M059J (cell line): Measurements from ENCODE around the genes C4orf54, NFKB1 and GSTCD.

DNA sequence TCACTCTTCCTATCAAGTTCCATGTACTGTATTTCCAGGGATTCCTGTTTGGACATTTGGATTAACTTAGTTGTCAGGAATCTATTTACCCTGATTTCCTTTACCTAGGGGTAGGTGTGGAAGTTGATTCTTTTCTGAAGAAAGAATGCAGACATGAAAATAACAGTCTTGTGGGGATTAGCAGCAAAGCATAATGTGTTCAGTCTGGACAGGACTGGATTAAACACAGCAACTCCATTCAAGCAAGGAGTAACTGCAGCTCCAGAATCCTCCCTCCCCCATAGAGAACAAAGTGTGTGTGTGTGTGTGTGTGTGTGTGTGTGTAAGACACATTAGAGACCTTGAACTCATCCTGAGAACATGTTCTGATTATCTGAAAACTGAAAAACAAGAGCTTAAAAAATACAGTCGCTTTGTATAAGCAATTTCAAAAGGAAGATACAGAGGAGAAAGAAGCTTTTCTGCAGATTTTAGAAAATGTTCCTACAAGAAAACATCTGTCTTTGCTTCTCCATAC, 9.3 kb downstream of the C4orf54 start:
- RAMPAGE, long total RNA, result no peak

DNA sequence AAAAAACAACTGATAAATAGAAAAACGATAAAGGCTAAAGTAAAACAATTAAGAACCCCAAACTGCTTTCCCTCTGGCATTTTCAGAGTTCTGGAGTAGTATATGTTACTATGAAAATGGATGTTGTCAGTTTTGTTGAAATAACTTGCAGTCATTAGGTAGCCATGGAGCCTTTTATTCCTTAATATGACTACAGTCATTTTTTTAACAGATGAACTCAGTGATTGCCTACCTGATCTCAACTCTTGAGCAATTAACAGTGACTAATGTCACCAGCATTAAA, at the start of gene C4orf54:
Gene C4orf54, minus strand, starts transcription at position 149 of the 283 bp plus-strand sequence.
- RAMPAGE, long total RNA, result no peak

DNA sequence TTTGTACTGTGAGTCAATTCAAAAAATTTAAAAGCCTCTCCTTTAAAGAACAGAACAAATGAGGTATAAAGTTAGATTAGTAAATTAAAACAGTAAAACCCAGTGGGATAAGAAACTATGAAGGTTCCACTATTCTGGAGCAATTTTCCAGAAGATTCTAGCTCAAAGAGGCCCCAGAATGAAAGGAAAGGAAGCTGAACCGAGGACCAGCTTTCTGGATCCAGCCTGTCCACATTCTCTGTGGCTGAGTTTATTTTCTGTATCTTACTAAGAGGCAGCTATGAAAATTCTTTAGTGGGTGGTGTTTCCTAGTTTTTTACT, 11.8 kb downstream of the DAPP1 start:
- RAMPAGE, long total RNA, result no peak

DNA sequence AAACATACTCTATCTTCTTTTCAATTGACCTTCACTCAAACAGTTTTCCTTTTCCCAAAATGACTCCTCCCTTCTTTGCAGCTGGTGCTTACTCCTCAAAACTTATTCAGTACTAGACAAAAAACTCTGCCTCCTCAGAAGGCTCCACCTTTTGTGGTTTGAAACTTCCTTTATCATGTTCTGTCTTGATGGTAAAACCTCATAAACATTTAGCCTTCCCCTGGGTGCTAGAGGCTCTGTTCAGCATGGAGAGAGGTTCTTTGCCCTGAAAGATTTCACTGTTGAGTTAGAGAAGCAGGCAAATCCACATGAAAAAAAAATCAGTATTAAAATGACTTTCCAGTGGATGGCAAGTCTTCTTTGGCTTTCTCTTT, 59.1 kb downstream of the EMCN start:
- RAMPAGE, long total RNA, result no peak

DNA sequence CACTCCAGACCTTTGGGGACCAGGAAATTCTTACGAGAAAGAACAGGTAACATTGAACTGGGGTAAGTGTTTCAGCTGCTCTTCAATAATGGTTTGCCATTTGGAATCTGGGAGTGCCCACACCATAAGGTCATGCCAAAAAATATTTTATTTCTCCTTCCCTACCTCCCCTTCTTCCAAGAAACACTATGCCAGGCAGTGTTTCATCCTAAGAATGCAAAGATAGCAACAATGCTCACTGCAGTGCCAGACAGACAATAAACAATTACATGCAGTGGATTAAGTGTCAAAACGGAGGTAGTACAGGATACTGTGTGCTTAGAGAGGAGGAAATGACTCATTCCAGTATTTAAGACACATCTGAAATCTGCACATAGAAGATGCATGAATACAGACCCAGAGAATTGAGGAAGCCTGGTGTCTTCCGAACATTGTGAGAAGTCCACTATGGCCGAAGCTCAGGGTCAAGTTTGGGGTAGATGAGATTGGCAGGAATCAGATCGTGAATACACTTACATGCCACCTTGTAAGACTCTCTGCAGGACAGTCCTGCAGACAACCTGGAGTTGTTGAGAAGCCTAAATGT, 326.4 kb downstream of the PPP3CA start:
- RAMPAGE, long total RNA, result no peak

- RAMPAGE, long total RNA, result no peak
Measured at GRCh38 chr4:101224902-101225258, 122.4 kb downstream of the PPP3CA start.

- RAMPAGE, long total RNA, result no peak
Measured at GRCh38 chr4:101275175-101275595, 72.1 kb downstream of the PPP3CA start.

DNA sequence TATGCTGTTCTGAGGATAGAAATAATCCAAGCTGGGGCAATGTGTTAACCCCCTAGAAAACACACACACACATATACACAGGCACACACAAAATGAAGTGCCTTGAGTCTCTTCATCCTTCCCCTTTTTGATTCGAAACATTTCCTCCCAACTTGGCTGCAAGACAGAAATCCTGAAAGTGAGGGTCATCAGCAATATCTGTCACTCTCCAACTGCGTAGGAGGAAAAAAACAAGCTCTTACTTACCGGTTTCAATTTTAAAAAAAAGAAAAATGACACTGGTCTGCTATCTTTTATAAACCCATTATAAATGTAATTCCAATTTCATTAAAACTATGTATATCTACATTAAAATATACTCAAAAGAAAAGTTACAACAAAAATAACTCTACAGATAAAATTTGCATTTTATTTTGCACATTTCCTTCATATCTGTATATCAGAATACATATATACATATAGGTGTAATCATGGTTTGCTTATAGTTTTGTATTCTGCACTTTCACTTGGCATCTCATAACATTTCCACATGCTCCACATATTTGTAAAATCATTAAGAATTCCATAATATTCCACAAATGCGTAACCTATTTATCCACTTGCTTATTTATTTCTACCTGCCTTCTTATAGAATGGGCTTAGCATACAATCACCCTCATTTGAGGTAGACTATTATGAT, 58.4 kb downstream of the PPP3CA start:
- RAMPAGE, long total RNA, result no peak

DNA sequence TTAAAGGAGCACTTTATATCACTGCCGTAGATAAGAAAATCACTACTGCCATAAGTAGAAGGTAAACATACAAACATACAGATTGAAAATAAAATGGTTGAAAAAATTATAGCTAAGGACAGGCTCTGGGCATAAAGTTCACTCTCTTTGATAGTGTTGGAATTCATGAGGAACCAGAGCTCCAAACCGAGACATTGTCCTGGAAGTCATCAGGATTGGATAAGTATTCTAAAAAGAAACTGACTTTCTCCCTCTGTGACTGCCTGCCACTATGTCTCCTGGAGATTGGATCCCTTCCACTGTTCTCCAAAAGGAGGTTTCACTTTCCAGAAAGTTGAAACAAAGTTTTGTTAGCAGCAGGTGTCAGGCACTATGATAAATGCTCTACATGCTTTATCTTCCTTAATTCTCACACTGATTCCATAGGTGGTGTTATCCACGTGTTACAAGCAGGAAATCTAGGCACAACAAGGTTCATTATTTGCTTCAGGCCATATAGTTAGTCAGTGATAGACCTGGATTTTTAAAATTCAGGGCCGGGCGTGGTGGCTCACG, 16.8 kb downstream of the BANK1 start:
- RAMPAGE, long total RNA, result no peak

DNA sequence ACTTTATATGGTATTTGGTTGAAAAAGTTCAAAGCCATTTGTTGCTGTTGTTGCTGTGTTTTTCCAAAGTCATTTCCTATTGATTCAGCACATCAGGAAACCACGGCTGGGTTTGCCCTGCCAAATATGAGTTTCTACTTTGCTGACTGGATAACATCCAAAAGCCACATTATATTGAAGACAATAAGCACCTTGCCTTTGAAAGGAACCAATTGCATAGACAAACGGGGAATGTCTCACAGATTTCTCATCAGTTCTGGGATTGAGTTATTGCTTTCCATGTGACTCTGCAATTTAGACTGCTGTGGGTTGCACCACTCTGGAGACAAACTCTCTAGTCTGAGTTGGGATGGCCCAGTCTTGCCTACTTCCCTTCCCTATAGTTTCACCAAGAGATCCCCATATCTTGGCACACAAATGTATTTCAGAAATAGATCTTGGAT, 206.1 kb downstream of the SLC39A8 start:
- RAMPAGE, long total RNA, result no peak

DNA sequence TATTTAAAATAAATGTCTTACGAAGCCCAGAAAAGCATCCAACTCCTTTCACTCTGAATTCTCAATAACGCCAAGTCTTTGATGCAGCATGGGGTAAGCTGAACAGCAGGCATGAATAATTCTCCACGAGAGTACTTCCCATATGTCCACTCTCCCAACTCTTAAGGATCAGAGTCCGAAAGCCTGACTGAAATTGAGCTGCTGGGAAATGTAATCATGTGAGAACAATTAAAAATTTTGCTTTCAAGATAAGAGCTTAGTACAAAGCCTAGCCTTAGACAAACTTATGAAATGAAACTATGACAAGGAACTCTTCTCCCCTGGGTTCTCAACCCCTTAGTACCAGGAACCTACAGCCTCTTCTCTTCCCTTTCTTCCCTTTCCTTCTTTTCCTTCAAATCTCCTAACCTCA, 7.6 kb upstream of the SLC39A8 start:
- RAMPAGE, long total RNA, result no peak

GRCh38 chr4:102500735-102501466, at the start of gene NFKB1:
Gene NFKB1, plus strand, starts transcription at chr4:102501359.
- RAMPAGE, long total RNA, result no peak

DNA sequence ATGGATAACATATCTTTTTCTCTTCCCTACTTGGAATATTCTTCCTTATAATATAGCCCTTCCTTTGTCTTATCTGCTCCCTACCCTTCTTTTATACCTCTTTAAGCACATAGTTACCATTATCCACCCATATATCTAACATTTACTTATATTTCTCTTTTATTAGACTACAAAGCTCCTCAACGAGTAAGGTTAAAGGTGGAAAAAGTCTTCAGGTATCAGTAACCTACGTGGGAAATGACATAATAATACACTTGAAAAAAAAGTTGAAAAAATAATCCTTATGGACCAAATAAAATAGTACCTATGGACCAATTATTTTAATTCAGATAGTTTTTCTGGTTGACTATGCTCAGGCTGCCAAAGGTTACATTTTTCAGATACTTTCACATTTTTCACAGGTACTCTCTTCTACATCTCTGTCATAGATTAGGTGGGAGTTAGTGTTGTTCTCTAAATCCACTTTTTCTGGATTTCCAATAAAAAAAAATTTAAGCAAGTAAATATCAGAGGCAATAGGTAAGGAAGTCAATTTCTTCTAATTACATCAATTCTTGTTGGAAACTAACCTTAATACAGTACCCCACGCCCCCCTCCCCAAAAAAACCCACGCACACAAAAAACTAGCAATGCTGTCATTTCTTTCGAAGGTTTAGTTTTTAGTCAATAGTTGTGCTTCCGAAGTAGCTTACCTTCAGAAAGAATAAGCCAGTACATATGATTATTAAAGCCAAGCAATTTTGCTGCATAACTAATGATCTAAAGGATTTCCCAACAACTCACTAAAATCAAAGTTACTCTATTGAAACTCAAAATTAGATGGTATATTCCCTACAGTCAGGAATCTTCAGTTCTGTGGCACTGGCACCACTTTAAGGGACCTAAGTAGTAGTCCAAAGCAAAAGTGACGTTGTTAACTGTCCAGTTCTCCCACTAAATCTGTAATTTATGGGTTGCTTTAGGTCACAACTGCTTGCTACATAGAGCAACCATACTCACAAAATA, 20.8 kb downstream of the UBE2D3 start:
- RAMPAGE, long total RNA, result no peak

DNA sequence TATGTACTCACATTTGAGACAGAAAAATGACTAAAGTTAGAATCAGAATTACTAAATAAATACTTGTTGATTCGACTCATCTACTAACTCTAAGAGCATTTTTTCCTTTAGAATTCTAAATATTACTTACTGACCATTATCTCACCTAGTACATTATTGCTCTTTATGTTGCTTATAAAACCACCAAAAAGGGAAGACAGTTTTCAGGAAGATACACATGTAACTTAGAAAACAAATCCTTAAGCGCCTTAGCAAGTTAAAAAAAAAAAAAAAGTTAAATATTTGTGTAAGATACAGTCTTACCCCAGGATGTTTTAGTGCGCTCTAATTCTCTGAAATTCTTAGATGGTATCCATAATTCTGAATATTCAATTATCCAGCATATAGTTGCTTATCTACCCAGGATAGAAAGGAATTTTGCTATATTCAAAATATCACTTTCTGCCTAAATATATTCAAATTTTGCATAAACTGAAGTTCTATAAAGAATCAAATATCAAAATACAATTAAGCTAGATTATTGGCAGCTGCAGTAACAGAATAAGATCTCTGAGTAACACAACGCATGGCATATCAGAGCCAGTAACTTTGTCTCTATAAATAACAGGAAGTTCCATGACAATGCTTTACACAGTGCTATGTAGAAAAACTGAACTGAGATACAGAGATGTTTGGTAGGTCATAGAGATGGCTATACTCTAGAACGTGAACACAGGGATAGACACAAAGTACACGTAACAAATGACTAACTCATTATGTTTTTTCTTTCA, 18.4 kb downstream of the UBE2D3 start:
- RAMPAGE, long total RNA, result no peak

DNA sequence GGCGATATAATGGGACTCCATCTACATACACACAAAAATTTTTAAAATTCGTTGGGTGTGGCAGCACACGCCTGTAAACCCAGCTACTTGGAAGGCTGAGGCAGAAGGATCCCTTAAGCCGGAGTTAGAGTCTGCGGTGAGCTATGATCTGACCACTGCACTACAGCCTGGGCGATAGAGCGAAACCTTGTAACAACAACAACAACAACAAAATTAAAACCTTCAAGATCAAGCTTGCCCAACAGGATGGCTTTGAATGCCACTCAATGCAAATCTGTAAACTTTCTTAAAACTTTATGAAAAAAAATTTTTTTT, 1.2 kb upstream of the CISD2 start:
- RAMPAGE, long total RNA, result no peak

DNA sequence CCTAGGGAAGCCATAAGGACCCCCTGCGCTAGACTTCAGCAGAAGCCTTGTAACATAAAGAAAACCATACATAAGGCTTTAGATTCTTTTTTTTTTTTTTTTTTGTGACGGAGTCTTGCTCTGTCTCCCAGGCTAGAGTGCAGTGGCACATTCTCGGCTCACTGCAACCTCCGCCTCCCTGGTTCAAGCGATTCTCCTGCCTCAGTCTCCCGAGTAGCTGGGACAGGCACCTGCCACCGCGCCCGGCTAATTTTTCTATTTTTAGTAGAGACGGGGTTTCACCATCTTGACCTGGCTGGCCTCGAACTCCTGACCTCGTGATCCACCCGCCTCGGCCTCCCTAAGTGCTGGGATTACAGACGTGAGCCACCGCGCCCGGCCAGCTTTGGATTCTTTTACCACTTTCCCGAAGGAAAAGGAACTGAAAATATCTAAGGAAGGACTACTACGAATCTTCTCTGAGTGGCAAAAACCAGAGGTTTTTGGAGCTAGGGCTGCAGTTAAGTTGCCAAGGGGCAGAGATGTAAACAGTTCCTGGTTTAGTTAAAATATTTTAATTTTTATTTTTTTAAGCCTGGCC, 715 bp upstream of the CISD2 start:
- RAMPAGE, long total RNA, result no peak

DNA sequence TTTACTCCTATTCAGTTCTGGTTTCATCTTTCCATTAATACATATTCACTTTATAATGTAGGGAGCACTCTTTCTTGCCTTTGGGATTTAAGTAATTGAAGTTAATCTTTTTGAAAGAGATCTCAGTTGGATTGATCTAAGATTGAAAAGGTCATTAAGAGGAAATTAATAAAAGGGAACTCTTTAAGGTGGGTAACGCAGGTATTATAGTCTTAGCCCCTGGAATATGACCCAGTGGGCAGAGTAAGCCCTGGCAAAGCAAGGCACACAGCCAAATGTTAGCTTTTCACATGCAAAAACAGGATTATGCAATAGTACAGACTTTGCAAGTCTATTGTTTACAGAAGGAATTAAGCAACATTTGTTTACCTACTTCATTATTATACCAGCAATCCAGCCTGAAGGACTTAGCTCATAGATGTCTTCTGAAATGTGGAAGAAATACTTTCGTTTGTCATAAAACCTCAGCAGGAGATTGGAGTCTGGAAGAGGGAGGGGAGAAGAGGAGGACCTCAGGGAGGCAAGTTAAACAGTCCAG, 226.6 kb upstream of the CENPE start:
- RAMPAGE, long total RNA, result no peak

DNA sequence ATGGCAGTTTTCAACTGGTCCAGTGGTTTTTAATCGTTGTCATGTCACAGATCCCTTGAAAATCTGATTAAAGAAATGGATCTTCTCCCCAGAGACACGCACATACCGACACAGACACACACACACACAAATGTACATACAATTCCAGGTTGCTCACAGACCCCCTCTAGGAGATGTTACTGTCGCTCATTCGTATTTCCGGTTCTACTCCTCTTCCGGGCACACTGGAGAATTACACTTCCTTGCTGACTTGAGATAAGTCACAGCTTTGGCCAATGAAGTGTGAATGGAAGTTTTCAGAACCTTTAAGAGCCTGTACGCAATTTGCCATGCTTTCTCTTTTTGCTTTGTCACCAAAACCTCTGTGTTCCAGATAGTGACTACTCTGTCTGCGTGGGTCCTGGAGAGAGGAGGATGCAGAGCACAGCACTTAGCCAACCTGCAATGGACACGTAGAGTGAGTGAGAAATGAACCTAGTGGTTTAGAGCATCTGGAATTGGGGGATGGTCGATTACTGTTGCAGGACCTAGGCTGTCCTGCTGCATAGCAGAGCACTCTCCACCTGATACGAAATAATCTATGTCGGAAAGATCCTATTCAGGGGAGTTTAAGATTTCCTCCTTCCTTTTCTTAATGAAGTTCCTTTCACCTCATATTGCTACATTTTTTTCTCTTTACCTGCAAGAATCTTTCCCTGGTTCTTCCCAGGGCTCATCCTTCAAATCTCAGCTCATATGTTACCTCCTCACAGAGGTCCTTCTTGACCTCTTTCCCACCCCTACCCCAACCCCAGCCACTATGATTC, 239.5 kb upstream of the TET2 start:
- RAMPAGE, long total RNA, result no peak

- RAMPAGE, long total RNA, result no peak
Measured at GRCh38 chr4:105708577-105709388, at the start of gene GSTCD. Gene GSTCD, plus strand, starts transcription at chr4:105708784.

GRCh38 chr4:105967790-105968080, 72.5 kb downstream of the NPNT start:
- RAMPAGE, long total RNA, result no peak